OCI-LY7 (cell line): ENCODE data around the gene PRRT1B.

DNA sequence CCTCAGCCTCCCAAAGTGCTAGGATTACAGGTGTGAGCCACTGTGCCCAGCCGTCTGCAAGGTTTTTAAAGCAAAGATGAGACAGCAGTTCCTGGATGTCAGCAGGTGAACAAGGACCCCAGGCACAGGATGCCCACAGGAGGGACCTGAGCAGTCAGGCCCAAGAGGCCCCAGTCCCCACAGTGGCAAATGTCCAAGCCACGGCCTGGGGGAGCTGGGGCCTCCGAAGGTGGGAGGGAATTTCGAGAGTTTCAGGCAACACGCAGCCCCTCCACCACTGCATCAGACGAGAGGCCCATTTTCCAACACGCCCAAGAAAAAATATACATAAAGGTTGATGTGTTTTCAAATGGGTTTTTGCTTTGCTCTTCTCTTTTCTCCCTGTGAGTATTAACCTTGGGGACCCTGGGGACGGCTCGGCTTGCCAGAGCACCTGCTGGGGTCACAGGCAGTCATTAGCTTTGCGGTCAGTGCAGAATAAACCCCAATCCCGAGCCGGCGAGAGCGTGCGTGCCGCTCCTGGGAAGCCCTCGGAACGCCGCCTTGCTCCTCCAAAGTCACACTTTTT, 31.3 kb downstream of the ASS1 start:
- PRO-cap, result no peak
- RAMPAGE, long total RNA, result no peak

GRCh38 chr9:130501455-130502015, 56.8 kb downstream of the ASS1 start:
- PRO-cap, result no peak
- RAMPAGE, long total RNA, result no peak

- PRO-cap, result unidirectional peak, plus-strand start at chr9:130549298
- RAMPAGE, long total RNA, result no peak
Measured at GRCh38 chr9:130549116-130549553, 30.2 kb upstream of the FUBP3 start.

- PRO-cap, result no peak
- RAMPAGE, long total RNA, result no peak
Measured at GRCh38 chr9:130578739-130579331, 542 bp upstream of the FUBP3 start.

DNA sequence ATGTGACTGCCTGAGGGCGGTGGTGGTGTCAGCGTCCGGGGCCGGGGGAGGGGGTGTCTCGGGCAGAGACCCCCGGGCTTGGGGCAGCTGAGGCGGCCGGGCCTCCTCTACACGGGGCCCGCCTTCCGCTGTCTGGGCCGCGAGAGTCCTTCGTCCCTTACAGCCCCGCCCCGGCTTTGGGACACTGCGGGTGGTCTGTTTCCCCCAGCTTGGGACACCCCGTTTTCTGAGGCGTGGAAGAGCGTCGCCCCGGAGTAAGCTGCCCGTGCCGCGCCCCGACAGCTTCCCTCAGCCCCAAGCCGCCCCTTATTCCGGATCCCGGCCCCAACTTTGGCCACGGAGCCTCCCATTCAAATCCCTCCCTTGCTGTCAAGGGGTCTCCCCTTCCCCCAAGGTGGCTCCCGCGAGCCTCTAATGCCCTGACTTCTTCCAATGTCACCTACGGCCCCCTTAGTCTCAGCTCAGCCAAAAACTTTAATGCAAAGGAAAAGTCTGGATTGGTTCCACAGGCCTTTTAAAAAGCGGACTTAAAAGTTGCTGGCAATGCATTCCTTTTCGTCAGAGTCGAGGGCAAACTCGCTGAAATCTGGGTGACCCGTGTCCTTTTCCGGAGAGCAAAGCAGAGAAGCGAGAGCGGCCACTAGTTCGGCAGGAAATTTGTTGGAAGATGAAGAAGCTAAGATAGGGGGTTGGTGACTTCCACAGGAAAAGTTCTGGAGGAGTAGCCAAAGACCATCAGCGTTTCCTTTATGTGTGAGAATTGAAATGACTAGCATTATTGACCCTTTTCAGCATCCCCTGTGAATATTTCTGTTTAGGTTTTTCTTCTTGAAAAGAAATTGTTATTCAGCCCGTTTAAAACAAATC, 19.8 kb downstream of the EXOSC2 start:
- PRO-cap, result no peak
- RAMPAGE, long total RNA, result no peak

DNA sequence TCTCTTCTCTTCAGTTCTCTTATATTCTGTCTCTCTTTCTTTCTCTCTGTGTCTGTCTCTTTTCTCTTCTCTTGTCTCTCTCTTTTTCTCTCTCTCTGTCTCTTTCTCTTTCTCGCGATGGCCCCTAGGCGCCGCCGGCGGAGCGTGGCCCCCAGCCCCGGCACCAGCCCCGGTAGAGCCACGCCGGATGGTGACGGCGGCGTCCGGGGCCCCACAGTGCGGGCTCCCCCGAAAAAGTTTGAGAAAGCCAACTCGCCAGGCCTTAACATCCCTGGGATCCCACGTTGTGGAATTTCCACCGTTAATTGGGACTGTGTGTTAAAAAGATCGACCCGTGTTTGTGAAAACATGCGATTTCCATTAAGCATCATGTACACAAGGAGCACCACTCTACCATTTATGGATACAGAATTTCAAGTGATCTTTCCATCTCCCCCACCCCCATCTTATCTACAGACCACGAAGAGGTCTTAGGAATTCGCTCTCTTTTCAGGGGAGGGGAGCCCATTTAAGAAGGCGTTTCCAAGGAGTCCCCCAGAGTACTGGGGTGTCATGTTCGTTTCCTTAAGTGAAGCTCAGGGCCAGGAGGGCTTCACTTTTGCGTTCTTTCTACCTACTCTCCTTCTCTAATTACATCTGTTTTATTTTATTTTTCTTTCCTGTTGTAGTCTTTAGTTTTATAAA, 756 bp downstream of the ABL1 start:
- PRO-cap, result no peak
- RAMPAGE, long total RNA, result no peak

DNA sequence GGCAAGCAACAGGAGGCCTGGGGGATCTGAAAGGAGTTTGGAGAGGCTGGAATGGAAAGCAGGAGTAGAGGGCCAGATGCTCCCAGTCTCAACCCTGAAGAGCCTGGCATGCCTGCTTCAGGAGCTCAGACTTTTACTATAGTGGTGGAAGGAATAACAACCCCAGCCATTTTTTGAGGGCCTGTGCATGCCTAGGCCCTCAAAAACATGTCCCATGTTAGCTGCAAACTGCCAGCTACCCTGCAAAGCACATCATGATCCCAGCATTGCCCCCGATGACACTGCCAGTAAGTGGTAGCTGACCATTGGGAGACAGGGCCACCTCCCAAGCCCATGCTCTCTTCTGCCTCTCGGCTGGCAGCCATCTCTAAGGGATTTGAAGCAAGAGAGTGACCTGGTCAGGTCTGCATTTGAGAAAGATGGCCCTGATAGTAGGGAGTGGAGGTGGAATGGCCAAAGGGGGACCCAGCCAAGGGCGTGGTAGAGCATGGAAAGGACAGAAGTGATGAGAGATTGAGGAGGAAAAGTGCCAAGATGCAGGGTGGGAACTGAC, 8.8 kb downstream of the ABL1 start:
- PRO-cap, result no peak
- RAMPAGE, long total RNA, result no peak

- PRO-cap, result no peak
- RAMPAGE, long total RNA, result no peak
Measured at GRCh38 chr9:130860570-130861398, 25.7 kb downstream of the ABL1 start.

GRCh38 chr9:130862338-130862926, 27.4 kb downstream of the ABL1 start:
- PRO-cap, result no peak
- RAMPAGE, long total RNA, result no peak

- PRO-cap, result no peak
- RAMPAGE, long total RNA, result no peak
Measured at GRCh38 chr9:130879653-130880324, 16.8 kb downstream of the QRFP start.

GRCh38 chr9:130932762-130933104, 6.3 kb downstream of the FIBCD1 start:
- PRO-cap, result no peak
- RAMPAGE, long total RNA, result no peak

DNA sequence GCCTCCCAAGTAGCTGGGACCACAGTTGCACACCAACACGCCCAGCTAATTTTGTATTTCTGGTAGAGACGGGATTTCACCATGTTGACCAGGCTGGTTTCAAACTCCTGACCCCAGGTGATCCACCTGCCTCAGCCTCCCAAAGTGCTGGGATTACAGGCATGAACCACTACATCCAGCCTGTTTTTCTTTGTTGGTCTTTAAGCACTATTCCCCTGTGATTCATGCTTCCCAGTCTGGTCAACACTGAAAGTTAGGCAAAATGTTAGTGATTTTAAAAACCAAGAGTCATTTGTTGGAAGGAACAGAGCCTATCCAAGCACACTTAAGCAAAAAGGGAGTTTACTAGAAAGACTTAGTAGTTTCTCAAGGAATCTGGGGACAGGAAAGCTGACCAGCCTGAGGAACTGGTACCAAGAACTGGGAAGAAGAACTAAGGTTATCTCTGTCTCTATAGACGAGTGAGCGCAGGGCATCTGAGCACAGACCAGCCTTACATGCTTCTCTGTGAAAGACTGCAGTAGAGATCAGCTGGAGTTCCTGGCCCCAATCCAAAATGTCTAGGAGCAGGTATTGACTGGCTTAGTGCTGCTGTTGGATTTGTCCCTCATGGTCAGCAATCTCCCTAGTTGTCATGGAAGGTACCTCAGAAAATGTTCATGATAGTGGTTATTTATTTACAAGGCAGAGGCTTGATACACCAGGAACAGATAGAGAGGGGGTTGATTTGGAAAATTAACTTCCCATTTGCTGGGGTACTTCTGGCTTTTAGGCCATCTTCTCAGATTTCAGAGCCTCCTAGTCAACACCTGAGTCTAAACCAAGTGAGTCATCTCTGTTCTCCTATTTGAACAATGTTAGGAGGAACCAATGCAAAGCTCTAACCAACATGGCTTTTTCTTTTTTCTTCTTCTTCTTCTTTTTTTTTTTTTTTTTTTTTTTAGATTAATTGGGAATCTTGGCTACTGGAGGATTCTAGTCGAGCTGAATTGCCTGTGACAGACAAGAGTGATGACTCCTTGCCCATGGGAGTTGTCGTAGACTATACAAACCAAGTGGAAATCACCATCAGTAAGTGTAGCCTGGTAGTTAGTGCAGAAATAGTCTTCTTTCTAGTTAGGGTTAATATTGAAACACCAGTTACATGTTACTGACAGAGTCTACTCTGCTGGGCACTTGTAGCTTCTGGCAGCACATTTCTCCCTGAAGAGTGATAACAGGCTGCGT, 13.4 kb downstream of the NUP214 start:
- PRO-cap, result no peak
- RAMPAGE, long total RNA, result no peak

DNA sequence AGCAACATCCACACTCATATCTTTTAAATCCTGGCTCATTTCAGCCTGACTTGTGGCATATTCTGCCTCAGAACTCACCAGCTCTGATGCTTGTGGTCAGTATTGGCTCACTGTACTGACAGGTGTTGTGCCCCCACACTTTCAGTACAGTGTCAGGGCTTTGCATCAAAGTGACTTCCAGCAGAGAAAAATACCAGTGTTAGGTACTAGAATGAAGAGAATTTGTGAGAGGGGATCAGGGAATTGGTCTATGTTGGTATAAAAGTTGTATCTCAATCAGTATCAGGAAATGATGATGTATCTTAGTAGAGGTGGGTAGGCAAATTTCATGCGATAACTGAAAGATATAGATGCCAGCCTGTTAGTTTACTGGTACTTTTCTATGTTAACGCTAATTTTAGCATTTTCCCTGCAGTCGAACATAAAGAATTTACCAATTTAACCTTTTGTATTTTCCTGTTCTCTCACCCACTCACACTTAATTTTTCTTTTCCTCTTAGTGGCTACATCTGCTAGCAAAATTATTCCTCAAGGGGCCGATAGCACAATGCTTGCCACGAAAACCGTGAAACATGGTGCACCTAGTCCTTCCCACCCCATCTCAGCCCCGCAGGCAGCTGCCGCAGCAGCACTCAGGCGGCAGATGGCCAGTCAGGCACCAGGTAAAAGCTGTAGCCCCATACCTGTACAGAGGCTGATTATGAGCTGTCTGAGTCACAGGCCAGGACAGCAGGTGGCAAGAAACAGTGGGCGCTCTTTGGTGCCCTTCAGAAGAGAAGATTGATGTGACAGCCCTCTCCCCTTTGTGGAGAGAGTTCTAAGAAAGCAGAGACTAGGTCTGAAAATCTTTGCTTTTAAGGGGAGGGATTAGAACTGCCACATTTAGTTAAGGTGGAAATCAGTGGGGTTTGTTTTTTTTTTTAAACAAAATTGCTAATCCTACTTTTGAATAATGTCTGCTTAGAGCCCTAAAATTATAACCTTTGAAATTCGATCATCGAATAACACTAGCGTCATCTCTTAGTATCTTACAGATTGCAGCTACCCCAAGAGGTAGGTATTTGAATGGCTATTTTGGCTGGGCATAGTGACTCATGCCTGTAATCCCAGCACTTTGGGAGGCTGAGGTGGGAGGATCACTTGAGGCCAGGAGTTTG, 50.0 kb downstream of the NUP214 start:
- PRO-cap, result no peak
- RAMPAGE, long total RNA, result no peak

DNA sequence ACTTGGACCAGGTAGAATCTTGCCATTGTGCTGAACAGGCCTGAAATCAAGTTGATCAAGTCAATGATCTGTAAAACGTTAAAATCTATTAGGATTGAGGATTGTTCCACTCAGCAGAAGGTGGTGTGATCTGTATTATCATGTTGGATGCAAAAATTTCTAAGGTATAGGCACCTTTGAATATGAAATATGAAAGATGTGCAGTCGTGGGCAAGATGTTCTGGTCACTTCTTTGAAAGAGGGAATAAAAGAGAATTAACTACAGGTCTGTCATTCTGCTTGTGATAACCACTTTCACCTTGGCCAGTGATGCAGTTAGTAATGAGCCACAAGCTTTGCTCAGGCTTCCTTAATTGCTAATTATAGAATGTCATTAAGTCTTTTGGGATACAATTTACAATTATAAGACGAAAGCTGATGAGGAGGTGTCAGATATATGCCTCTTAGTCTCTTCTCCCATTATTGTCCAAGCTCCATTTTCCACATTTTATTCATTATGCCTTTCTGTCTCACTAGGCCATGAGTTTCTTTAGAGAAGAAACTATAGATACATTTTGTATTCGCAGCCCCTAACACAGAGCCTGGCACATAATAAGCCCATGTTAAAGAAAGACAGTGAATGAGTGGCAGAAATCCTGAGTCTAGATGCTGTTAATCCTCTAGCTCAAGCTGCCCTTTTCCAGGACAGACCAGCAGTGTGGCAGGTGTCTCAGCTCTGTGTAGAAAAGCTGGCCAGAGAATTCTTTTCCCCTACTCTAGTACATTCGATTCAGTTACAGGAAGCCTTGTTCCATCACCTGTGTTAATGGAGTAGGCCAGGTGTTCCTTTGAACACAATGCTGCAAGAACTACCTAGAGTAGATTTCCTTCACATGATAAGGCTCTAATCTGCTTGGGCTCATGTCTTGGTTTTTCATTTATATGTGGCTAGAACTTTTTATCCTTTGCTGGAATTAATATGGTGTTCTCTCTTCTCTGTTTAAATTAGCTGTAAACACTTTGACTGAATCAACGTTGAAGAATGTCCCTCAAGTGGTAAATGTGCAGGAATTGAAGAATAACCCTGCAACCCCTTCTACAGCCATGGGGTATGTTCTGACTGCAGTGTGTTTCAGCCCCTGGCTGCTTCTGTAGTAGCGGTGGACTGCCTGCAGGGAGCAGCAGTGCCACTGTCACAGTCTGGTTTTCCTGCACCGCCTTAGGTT, 52.3 kb downstream of the NUP214 start:
- PRO-cap, result no peak
- RAMPAGE, long total RNA, result no peak

DNA sequence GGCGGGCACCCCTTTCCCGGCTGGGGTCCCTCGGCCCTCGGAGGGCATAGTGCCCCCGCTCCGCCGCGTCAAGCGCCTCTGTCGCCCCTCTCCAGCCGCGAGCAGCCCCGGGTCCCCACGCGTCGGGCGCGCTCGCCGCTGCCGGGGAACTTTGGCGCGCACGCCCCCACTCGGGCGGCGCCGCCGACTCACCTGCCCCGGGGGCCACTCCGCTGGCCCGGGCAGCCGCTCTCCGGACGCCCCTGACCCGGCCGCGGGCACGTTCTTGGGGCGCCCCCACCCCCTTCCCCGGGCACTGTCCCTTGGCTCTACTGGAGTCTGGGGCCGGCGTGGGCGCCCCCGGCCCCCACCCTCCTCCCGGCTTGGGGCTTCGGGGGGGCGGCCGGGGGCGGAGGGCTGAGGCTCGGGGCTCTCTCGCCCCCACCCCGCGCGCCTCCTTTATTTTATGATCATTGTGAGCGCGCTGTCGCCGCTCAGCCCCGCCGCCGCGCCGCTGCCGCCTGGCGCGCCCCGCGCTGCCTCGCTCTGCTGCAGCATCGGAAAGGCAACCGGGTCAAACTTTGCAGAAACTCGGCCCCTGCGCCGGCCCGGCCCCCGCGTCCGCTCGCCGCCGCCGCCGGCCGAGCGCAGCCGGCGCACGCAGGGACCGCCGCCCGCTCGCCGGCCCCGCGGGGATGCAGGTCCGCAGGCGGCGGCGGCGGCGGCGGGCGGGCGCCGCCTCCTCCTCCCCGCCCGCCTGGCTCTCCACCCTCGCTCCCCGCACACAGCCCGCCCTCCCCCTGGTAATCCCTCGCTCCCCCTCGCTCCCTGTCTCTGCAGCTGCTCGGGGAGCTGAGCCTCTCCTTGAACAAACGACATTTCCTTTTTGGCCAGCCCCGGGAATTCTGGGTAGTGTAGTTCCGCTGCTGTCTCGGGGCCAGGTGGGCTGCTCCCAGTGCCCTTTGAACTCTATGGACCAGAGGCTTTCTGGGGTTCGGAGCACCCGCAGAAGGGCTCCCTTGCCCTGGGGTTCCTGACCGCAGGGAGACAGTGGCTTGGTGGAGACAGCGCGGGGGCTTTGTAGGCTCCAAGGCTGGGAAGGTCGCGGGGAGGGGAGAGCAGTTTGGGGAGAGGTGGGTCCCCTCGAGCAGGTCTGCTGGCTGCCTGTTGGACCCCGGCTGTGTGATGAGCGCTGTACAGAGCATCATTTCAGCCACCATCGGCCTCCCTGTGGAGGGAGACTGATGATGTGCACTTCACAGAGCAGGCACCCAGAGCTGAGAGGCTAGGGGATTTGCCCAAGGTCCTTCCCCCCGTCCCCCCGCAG, 1.5 kb upstream of the FAM78A start:
- PRO-cap, result bidirectional peak, plus-strand start at position 544 of the sequence, minus-strand start at position 527 of the sequence; unidirectional peak, minus-strand start at position 867 of the sequence
- RAMPAGE, long total RNA, result no peak

DNA sequence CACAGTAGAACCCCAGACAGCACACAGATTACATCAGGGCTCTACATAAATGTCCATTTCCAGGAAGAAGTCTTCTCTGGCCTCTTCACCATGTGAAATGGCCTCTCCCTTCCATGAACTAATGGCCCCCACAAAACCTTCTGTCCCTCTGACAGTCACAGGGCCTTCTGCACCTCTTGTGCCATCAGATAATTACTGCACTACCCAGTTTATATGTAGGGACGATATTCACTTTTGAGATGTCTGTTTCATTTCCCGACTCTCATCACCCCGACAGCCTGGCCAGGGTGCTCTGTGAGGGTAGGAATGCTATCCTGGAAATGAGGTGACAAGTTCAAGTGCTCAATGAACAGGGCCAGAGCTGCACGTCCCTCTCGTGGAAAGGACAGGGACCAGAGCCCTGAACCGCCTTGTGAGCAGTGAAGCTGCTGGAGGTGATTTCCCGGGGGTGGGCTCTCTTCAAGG, 2.9 kb upstream of the FAM78A start:
- PRO-cap, result no peak
- RAMPAGE, long total RNA, result no peak

GRCh38 chr9:131433119-131433460, 39.2 kb downstream of the PRRC2B start:
- PRO-cap, result no peak
- RAMPAGE, long total RNA, result no peak

DNA sequence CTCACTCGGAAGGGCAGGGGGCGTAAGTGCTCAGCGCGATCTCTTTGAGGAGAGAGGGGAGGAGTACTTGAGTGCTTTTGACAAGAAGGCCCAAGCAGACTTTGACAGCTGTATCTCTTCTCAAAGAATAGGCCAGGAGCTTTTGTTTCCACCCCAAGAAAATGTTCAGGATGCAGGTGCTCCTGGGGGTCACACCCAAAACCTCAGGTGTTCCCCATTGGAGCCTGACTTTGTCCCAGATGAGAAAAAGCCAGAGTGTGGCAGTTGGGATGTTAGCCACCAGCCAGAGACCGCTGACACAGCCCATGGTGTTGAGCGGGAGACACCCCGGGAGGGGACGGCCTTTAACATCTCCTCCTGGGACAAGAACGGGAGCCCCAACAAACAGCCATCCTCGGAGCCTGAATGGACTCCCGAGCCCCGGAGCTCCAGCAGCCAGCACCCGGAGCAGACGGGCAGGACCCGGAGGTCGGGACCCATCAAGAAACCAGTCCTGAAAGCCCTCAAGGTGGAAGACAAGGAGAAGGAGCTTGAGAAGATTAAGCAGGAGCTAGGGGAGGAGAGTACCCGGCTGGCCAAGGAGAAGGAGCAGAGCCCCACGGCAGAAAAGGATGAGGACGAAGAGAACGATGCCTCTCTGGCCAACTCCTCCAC, 28.1 kb upstream of the POMT1 start:
- PRO-cap, result no peak
- RAMPAGE, long total RNA, result no peak

DNA sequence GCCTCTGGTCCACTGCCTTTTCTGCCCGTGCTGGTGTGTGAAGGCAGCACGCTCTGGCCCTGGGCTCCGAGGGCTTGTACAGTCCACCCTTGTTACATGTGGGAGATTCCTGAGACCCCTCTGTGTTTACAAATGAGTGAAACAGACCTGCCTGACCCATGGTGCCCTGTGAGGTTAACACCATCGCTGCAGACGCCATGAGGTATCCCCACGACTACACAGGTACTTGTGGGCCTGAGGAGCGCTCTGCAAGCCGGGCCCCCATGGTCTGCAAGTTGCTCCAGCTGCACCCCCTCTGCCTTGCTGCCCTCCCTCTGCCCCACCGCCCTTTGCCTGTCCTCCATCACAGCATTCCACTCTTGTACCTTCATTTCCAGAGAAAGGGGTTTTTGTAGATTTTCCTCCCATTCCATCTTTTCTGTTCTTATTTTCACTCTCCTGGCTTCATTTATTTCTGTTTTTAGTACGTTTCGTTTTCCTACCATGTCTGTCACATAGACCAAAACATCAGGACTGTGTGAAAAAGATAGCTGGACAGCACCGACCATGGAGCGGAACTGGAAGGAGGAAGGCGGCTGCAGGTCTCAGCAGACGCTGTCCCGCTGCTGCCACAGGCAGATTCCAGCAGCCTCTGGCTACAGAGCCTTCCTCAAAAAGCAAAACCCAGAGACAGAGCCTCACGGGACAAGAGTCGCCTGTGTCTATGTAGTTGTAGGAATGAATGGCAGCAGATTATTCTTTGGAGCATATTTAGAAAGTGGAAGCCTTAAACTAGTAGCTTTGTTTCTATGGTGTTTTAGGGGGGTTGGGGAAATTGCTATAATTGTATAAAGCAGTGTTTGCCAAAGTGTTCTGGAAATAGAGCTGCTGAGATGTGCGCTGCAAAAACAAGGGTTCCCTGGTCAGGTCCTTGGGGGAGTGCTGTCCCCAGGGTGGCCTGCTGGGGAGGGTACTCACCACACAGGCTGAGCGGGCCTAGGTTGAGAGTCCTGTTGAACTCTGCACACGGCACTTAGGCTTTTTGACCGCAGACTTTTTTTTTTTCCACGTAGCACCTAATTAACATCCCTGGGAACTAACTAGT, 9.5 kb upstream of the POMT1 start:
- PRO-cap, result no peak
- RAMPAGE, long total RNA, result no peak

DNA sequence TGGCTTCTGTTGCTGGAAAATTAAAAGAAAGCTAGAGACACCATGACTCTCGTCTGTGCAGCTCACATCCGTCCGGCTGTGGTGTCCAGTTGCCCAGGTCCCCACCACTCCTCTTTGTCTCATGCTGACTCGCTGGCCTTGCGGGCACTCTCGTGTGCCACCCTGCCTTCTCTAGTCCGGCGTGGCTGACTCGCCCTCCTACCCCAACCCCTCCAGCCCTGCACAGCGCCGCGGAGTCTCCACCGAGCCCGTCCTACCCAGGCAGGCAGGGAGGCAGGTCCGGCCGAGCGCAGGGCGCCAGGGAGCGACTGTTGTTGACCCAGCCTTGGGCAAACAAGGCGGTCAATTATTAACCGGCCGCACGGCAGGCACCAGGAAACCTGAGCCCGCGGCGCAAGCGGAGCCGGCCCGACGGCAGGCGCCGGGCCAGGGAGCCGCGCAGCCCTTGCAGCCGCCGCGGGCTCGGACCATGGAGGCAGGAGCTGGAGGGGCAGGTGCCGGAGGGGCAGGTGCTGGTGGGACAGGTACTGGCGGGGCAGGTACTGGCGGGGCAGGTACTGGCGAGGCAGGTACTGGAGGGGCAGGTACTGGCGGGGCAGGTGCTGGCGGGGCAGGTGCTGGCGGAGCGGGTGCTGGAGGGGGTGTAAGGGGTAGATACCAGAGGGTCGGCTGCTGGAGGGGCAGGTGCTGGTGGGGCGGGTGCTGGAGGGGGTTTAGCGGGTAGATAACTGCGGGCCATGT, at the start of gene PRRT1B:
TSS of gene PRRT1B (plus strand) at position 377 of the 741 bp plus-strand sequence.
- PRO-cap, result no peak
- RAMPAGE, long total RNA, result no peak